Mesangial cell (primary cell): Measurements from ENCODE around the genes HOXA5, HOXA9 and HOXA10.

DNA sequence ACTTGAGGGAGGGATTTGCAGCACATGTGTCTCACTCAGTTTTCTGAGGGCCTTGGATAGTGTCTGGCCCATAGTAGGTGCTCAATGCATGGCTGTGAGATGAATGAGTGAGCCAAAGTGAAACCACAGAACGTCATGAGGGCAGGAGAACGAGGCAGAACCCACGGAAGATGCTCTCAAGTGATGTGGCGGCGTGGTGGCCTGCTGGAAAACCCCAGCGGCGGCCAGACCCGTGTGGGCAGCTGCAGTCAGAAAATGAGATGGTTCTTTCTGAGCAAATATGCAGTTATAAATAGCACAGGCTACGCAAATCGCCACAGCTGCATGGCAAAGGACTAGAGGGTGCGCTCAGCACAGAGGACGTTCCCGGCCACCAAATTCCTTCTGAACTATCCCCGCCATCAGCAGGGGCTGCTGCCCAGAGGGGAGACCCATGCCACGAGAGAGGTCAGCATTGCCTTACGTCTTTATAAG lies 183.4 kb upstream of the NFE2L3 start:
- RAMPAGE, long total RNA = no peak

- RAMPAGE, long total RNA = no peak
Observed at GRCh38 chr7:26072991-26073899, 78.8 kb upstream of the NFE2L3 start.

- RAMPAGE, long total RNA = no peak
Observed at GRCh38 chr7:26083121-26083379, 68.9 kb upstream of the NFE2L3 start.

DNA sequence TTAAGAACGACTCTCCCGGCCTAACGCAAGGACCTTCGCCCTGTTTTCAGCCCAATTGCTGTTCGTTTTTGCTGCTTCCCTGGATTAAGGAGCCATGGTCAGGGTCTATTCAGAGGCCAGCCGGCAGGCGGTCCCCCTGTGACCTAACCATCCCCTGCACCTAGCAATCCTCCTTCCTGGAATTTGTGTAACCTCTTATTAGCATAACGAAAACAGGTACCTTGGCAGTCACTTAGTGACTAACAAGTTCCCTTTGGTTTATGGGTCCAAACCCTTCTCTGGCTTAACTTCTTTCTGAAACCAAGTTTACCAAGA lies 1.4 kb downstream of the NFE2L3 start:
- RAMPAGE, long total RNA = no peak

DNA sequence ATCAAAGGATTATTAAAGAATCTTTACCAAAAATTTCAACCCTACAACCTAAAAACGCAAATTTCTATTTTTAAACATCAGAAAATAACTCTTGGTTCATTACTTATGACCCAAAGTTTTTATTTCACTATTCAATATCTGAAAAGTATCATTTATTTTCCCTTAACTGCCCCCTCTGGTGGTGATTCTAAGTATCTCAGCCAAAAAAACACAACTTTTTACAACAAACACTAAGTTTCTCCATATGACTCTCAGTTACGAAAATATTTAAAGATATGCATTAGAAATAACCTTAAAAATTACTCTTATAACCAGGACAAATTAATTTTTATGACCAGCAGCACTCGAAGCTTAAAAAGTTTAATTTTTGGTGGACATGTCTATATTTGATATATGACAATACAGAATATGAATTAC lies 2.5 kb downstream of the HNRNPA2B1 start:
- RAMPAGE, long total RNA = no peak

GRCh38 chr7:26307058-26307715 lies 15.5 kb downstream of the SNX10 start:
- RAMPAGE, long total RNA = no peak

DNA sequence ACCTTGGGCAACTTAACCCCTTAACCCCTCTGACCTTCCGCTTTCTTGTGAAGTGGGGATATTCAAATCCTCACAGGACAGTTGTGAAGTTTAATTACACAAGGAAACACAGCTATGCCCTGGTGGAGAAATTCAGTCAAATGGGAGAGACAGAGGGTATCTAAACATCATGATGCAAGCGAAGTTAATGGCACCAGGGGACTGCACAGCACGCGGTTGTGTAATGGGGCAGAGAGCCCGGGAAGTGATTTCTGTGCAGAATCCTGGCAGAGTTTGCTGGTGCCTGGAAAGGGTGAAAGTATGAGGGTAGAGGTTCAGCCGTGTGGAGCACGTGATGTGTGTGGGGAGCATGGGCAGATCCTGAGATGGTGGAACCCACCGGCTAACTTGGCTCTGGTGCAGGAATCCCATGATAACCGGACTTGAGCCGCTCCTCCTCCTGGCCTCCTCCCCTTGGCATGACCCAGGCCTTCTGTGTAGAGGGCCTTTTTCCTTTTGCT lies 51.7 kb downstream of the SNX10 start:
- RAMPAGE, long total RNA = no peak

GRCh38 chr7:26369431-26369787 lies 77.7 kb downstream of the SNX10 start:
- RAMPAGE, long total RNA = no peak

- RAMPAGE, long total RNA = no peak
Observed at GRCh38 chr7:26515157-26515930, 223.7 kb downstream of the SNX10 start.

DNA sequence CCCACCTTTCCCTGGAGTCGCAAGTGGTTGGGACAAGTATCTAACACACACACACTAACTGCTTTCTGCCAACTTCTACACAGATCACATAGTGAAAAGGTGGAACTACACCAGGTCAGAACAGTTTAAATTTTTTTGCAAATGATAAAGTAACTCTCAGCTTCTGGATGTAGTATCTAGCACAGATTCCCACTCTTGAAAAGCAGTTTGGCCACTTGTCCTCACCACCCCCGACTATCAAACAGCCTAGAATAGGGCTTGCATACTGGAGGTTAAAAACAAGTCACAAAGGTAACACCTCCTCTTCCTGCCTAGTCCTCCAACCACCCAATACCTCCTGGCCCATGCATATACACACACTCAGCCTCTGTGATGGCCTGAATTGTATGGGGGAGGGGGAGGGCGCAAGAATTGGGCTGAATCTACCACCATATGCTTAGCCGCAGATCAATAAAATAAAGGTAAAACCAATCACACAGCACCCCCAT lies 5.7 kb downstream of the SKAP2 start:
- RAMPAGE, long total RNA = no peak

DNA sequence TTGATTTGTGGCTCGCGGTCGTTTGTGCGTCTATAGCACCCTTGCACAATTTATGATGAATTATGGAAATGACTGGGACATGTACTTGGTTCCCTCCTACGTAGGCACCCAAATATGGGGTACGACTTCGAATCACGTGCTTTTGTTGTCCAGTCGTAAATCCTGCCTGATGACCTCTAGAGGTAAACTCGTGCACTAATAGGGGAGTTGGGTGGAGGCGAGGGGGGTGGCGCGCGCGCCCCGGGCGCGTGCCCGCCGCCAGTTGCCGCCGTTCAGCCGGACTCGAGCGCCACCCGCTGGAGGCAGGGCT lies at the start of gene HOXA5:
HOXA5 (minus strand) TSS at position 54 of the 310 bp plus-strand sequence.
- RAMPAGE, long total RNA = no peak

DNA sequence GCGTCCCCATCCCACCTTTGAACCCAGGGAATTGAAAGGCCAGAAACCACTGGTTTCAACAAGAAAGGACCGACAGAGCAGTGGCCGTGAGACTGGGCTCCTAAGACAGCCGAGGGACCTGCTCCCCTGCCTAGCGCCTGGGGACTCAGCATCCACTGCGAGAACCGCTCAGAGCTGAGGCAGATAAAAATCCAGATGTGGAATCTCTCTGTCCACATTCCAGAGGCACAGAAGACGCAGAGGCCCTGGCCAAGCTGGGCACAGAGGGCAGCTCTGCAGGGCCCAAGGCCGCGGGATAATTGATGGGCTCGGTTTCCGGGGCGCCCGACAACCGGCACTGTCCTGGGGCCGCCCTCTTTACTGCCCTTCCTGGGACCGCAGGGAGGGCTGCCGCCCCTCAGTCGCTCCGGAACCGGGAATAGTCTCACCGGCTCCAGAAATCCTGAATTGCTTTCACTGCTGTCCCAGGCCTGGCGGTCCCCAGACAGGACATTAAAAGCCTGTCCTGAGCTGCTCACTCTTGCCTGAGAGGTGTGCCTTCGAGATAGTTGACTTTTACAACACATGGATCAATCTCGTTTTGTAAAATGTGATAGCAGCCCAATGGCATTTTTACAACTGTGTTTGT lies 1.2 kb upstream of the HOXA6 start:
- RAMPAGE, long total RNA = no peak

DNA sequence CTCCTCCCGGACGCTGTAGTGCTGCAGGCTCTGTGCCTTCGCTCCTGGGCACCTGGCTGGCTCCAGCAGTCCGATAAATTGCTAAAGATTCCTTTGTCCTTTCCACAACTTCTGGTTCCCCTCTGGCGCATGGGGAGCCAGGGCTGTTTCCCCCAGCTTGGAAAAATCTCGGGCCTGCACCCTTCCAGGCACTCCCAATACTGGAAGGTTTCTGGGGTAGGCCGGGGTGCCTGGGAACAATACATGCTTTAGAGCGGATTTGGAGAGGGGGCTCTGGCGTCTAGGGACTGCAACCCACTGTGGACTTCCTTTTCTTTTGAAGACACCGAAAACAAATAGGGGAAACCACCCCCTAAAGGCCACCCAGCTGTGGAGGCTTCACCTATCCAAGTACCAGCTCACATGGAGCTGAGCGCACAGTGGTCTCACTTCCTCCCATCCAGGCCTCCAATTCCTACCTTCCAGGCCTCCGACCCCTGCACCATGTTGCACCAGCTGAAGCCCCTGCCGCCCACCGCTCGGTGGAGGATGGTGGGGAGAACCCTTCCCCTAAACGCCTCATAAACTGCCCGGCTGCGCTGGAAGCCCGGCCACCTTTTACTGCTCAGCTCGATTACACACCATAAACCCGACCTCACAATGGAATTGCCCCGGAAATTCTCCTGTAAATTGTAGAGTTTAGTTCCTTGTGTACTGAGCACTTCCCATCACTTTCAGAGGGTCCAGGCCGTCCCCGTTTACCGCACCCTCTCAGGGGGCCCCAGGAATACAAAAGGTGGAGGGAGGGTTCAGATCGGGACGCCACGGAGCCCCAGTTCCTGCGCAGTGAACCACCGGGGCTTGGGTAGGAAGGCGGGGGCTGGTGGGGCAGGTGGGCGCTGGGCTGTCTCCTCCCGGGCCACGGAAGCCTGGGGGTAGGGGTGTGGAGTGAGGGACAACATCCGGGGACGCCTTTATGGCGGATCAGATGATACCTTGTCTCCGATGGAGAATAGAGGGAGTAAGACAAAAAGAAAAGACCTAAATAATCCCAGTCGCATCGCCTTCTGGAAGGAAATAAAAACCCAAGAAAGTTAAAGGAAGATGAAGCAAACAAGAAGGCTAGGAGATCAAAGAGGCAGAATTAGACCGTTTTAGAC lies 1.3 kb upstream of the HOXA7 start:
- RAMPAGE, long total RNA = no peak

- RAMPAGE, long total RNA = start-site peak on the minus strand at chr7:27165493-27165526, 85 reads
Observed at GRCh38 chr7:27165161-27165754, at the start of gene HOXA9. HOXA9 (minus strand) TSS chr7:27165537.

DNA sequence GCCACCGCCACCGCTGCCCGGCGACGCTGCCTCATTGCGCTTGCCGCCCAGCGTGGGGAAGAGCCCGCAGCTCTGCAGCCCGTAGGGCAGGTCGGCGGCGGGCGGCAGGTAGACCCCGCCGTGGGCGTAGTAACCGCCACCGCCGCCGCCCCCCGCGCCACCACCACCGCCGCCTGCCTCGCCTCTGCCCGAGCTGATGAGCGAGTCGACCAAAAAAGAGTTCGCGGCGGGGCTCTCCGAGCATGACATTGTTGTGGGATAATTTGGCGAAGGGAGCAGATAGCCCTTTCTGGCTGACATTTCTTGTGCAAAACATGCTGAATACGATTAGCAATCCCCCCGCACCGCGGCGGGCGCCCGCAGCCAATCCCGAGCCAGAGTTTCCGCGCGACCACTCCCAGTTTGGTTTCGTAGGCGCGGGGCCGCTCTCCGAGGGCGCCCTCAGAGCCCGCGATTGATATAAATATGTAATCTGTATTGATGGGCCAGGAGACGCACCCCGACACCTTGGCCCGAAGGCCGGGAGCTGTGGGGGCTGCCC lies at the start of gene HOXA10:
HOXA10 (minus strand) TSS at position 314 of the 541 bp plus-strand sequence.
- RAMPAGE, long total RNA = no peak

DNA sequence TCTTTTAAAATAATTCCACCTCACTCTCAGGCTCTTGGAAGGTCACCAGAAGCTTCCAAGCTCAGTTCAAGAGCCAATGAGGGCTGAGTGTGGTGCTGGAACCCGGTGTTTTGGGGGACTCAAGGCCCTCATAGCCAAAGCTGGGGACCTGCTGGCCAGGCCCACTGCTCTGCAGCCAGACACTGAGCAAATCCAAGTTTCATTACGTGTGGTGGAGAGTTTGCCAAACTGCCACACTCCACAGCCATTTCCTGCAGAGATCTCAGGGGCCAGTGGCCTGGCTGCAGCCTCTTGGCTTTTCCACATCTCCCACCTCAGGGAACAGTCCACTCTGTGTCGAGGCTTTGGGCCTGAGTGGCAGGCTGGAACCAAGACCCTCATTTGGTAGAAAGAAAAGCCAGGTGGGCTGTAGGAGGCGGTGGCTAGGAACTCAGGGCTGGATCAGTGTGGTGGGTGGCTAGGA lies 3.3 kb downstream of the HOXA11 start:
- RAMPAGE, long total RNA = no peak

- RAMPAGE, long total RNA = no peak
Observed at GRCh38 chr7:27187144-27187786, 2.2 kb upstream of the HOXA11 start.

DNA sequence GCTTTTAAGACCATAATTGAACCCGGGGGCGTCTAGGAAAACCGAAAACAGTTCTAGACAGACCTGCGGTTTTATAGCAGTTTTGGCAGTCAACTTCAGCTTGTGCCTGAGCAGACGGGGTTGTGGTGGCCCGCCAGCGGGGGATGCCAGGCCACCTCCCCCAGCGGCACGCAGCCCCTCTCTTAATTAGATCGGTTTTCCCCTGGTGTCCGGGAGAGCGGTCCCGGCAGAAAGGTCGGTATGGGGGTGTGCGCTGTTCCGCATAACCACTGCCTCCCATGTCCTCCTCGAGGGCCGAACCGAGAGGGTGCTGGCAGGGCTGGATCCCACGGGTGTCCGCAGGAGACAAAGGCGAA lies 2.7 kb upstream of the HOXA11 start:
- RAMPAGE, long total RNA = no peak

GRCh38 chr7:27188143-27189203 lies 3.4 kb upstream of the HOXA11 start:
- RAMPAGE, long total RNA = start-site peak on the minus strand at chr7:27188962-27189076, 8 reads

- RAMPAGE, long total RNA = no peak
Observed at GRCh38 chr7:27193931-27194184, 6.0 kb downstream of the HOXA13 start.